ENCODE measurements around a stretch of chr2.

DNA sequence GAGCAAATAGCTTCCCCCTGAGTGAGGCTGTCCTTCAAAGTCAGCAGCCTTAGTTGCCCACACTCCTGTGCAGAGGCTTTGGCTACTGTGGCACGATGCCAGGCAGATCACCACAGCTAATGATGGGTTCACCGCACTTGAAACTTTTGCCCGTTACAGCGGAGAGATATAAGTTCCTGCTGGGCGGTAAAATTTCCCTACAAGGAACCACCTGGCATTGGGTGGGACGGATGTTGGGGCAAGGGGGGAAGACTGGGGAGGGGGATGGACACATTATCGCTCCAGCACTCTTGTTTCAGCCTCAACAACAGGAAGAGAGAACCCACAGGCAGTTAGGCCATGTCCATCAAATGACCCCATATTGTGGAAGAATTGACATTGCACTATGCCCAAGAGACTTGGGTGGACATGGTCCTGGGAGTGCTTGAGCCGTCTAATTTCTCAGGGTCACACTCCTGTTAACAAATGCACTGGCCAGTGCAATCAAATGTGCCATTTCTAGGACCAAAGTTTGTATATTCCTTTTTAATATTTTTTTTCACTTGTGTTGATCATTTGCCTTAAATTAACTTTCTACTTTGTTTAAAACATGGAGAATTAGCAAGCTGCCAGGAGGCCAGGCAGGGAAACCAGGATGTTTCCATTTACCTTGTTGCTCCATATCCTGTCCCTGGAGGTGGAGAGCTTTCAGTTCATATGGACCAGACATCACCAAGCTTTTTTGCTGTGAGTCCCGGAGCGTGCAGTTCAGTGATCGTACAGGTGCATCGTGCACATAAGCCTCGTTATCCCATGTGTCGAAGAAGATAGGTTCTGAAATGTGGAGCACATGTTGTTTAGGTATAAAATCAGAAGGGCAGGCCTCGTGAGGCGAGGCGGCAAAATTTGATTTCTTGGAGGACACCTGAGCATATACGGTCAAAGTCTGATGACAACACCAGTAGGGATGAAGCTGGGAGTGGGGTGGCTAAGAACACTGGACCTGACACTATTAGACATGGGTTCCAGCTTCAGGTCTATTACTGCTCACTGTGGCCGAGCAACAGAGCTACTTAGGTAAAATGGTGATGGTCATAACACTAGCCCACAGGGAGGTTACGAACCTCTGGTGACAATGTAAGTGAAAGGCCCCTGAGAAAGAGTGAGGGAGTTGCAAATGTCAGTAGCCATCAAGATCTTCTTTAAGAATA, 4.2 kb downstream of the IL1B start:
- RRBS: no CpG with 5 or more reads among the region's 20 CpGs

DNA sequence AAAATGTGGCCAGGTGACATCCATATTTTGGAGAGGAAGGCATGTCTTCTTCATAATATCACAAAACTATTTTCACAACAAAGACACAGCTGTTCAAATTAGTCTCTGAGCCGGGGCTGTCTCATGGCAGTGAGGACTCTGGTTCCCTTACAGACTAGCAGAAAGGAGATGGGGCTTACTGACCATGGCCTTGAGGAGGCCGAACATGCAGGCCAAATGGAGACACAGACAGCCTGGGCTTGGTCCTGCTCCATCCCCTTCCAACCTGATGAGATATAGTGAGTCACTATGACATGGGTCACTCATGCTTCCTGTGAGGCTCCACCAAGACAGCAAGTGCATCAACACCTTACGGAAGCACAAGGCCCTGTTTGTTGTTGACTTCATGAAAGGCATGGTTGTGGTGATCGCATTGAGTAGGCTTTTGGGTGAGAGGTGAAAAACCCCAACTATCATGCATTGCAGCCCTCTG, 9.8 kb downstream of the IL37 start:
- RRBS: no CpG with 5 or more reads among the region's 4 CpGs

GRCh38 chr2:113010237-113010600, 5.0 kb downstream of the IL36A start:
- RRBS: no CpG with 5 or more reads among the region's 3 CpGs

- RRBS: no CpG with 5 or more reads among the region's 5 CpGs
Measured at GRCh38 chr2:113078896-113079597, 11.3 kb downstream of the IL1F10 start.

DNA sequence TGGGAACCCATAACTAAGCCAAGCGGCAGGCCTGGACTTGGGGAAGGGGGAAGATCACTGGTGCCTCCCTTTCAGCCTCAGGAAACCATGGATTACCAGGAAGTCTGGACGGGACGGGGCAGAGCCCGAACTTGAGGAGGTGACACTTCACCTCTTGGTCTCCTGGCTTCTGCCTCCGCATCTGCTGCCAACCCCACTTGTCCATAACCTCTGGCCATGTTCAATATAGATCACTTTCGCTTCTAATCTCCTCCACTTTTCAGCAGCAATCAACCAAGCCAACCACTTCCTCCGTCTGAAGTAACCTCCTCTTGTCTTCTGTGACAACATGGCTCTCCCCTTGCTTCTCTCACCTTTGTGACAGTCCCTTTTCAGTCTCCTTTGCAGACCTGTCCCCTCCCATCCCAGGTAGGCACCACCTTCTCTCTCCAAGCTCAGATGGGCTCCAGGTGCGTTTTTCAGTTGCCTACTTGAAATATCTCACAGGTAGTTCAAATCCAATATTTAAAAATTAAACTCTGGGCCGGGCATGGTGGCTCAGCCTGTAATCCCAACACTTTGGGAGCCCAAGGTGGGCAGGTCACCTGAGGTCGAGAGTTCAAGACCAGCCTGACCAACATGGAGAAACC, 4.8 kb upstream of the PSD4 start:
- RRBS: no CpG with 5 or more reads among the region's 10 CpGs

- RRBS: no CpG with 5 or more reads among the region's 11 CpGs
Measured at GRCh38 chr2:113195789-113196436, 22.1 kb downstream of the PSD4 start.

DNA sequence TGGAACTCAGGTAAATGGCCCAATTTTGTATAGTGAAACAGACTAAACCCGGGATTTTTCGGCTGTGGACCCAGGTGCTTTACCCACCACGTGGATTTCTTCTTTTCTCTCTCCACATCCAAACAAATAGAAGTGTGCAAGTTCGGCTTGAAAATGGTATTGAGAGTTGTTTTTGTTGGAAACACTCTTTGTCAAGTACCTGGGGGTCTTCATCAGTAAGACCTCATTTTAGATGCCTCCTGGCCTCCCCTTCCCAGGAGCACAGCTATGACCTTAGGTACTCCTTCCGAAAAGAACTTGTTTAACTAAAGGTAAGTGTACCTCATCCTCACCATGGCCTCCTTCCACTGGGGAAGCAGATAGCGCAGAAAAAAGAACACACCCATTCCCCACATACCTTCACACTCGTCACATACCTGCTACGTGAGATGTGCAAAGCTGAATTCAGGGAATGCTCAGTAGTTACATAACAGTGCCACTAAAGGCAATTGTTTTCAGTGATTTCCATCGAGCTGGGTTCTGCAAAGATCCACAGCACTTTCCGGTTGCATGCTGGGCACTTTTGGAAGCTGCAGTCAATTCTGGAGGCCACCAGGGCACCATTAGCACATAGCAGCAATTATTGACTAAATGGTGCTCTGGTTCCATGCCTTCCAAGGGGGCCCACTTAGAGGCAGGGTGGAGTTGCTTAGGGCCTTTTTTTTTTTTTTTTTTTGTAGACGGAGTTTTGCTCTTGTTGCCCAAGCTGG, 41.2 kb downstream of the PAX8 start:
- RRBS: no CpG with 5 or more reads among the region's 11 CpGs

DNA sequence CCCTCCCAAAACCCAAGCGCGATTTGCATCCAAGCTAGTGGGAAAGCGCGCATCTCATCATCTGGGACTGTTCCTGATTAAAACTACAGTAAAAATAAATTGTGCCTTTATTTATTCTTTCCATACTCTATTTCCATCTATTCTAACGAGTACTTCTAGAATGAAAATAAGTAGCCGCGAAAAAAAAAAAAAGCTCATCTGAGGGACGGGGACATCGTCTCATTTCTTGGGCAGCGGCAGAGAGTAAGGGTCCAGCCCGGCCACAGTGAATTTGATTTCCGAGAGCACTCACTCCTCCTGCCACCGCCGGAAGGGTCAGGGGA, 2.3 kb downstream of the PAX8 start:
- RRBS: 63% methylated on average over 1 of the region's 14 CpGs

GRCh38 chr2:113542545-113542853, 44.0 kb downstream of the FOXD4L1 start:
- RRBS: no CpG with 5 or more reads among the region's 7 CpGs

DNA sequence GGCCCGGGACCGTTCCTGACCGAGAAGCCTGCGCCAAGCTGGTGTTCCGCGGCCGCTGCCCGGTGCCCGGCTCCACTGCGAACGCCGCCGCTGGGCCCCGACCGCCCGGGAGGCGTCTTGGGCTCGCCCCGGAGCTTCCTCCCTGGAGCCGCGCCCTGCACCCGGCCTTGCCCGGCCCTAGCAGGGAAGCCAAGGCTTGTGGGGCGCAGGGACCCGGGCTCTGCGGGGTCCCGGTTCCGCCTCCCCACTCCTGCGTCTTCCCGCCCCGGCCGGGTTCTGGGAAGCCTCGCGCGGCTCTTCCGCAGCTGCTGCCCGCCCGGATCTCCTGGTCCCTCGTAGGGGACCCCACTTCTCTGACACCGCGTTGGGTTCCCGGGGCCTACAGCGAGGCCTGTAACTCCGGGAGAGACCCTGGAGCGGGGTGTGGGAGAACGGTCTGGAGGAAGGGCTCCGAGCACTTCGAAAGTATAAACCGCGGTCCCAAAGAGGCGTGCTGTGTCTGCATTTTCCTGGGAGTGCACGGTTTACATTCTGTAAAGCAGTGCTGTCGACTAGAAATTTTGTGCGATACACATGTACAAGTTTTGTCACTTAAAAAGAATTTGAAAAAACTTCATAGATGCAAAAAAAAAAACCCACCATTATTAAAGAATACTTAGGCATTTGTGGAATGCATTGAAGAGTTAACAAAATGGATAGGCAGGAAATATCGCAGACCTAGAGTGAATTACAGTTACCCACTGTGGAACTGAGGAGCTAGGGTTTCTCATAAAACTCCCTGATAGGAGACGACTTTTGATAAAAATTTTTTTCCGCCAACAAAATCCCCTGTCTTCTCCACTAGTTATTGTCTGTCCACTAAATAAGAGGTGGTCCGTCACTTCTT, 42.6 kb upstream of the RABL2A start:
- RRBS: no CpG with 5 or more reads among the region's 58 CpGs

DNA sequence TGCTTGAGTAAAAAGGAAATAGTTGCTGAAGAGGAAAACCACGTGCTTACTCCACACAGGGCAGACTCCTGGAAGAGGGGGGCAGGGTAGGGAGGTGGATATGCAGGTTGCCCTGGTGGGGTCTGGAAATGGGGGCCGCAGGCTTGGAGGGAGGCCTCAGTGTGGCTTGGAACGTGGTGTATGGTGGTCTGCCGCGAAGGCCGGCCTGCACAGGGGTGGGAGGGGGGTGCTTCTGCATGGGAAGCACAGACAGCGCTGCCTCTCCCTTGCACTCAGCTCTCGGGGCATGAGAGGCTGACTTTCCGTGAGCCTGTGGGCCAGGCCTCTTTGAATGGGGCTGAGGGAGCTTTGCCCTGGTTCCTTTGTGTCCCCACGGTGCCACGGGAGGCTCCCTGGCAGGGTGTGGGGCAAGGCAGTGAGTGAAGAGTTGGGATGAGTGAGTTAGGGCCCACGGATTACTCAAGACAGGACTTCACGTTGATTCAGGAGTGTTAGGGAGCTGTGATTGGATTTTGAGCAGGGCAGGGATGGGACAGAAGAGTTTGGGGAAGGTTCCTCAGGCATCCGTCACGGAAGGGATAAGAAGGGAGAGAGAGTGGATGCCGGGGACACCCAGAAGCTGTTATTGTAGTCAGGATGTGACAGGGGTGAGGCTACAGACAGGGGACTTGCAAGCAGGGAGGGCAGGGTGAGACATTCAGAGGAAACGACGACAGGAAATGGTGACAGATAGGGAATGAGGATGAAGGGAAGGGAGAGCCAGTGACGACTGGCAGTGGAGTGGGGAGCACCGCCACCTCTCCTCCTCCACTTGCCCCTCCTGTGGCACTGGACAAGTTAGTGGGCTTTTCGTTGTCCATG, 35.4 kb upstream of the RABL2A start:
- RRBS: no CpG with 5 or more reads among the region's 21 CpGs

DNA sequence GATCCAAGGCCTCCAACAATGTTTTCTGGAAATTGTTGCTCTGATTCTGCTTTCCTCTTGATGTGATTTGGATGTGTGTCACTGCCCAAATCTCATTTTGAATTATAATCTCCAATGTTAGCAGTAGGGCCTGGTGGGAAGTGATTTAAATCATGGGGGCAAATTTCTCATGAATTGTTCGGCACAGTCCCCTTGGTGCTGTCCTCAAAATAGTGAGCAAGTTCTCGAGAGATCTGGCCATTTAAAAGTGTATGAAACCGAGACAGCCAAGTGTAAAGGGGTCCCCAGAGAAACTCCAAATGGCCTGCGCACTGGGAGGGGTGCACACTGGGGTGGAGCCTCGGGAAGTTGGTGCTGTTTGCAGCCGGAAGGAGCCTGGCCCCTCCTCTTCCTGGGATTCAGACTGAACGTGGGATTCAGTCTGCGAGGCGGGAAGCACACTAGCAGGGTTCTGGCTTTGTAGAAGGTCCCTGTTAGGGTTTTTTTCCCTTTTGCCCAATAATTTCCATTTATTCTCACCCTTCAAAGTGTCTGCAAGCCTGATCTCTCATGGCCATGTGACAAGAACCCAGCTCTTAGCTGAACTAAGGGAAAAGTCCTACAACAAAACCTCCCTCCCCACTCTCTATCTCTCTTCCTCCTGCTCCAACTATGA, 48.8 kb downstream of the RABL2A start:
- RRBS: no CpG with 5 or more reads among the region's 9 CpGs

DNA sequence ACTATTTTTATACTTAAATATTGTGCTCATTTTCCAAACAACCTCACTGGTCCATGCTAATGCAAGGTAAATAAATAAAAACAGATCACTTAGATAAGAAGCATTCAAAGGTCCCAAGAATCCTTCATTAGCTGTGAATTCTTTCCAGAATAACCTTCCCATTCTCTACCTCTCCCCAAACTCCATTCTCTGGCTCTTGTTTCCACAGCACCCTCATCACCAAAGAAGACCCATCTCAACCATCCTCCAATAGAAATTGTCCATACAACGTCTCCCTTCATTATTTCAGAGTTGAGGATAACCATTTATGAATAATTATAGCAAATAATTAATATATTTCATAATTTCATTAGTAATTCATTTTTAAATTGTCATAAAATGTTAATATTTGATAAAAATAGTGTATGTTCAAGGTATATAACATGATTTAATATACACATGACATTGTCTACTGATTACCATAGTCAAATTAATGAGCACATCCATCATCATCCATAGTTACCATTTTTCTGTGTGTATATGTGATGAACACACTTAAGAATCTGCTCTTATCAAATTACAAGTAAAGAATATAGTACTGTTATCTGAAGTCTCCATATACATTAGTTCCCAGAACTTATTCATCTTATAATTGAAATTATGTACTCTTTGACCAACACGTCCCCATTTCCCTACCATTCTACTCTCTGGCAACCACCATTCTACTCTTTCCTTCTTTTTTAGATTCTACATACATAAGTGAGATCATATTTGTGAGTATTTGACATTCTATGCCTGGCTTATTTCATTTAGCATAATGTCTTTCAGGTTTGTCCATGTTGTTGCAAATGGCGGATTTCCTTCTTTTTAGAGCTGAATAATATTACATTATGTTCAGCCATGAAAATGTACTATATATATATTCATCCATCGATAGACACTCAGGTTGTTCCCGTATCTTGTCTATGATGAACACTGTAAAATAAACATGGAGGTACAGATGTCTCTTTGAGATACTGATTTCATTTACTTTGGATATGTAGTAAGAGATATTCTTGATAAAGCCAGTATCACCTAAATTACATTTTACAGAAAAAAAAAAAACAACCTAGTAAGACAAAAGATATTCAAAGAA, 18.5 kb downstream of the SLC35F5 start:
- RRBS: no CpG with 5 or more reads among the region's 5 CpGs

DNA sequence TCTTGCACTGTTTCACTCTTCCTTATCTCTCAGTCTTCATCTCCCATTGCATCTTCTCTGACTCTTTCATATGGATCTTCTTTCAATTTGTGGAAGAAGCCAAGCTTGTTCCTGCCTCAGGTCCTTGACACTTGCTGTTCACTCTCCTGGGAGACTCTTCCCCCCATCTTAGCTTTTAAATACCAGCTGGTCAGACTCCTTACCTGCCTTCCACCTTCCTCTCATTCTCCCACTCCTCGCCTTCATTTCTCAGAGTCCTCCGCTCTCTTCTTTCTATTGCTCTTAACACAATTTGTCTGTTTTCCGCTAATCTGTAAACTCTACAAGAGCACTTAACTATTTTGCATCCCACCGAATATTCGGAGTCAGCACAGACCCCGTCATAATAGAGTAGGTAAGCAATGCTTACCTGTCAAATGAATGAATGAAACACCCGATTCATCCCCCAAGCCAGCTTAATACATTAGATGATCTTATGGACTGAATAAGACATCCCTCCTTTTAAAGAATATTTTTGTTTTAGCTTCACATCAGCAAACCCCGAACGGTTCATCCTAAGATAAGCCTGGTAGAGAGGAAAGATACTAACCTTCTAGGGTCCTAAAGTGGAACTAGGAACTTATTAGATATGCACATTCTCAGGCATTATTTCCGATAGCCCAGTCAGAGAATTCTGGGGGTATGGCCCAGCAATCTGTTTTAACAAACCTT, 1.4 kb upstream of the ACTR3 start:
- RRBS: no CpG with 5 or more reads among the region's 10 CpGs

GRCh38 chr2:113891359-113891886, 1.5 kb downstream of the ACTR3 start:
- RRBS: no CpG with 5 or more reads among the region's 3 CpGs

GRCh38 chr2:113957282-113957740, 67.4 kb downstream of the ACTR3 start:
- RRBS: no CpG with 5 or more reads among the region's 3 CpGs

DNA sequence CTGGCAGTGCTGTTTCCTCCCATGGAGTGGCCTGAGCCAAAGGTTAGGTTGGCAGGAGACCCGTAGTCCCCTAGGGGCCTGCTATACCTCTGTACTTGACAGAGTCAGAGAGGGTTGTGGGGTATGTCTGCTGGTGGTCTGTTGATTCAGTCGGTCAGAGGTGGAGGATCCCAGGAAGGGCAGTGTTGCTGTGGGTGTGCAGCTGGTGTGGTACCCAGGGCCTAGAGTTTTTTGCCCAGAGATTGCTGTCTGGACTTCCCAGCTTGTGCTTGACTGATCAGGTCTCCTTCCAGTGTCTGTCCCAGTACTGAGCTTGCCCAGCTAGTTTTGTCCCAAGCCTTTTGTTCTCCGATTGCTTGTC, 918.2 kb downstream of the DPP10 start:
- RRBS: no CpG with 5 or more reads among the region's 3 CpGs

DNA sequence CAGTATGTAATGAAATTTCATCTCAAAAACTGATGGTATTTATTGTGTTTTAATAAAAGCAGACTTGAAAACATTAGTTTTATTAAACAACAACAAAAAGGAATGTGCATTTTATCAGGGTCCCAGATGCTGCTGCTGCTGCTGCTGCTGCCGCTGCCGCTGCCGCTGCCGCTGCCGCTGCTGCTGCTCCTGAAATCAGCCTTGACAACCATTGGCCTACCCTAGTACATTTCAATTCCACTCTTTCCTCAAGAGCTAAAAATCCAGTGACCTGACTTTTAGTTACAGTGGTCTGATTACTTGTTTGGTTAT, 1597.2 kb downstream of the DPP10 start:
- RRBS: no CpG with 5 or more reads among the region's 5 CpGs

DNA sequence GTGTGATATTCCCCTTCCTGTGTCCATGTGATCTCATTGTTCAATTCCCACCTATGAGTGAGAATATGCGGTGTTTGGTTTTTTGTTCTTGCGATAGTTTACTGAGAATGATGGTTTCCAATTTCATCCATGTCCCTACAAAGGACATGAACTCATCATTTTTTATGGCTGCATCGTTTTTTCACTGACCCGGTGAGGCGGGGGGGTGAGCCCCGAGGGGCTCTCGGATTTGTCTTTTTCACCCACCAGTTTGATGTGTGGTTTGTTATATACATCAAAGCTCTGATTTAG, 802.3 kb upstream of the DDX18 start:
- RRBS: no CpG with 5 or more reads among the region's 7 CpGs

Measured in SK-N-MC (cell line).